Gastrocnemius medialis (tissue), 3 donors: ENCODE measurements around the gene BNIP2.

GRCh38 chr15:58604069-58605281, 145.0 kb downstream of the ADAM10 start:
- PRO-cap = no peak
- RAMPAGE, long total RNA, 3 experiments = no peak in any of the 3 experiments

DNA sequence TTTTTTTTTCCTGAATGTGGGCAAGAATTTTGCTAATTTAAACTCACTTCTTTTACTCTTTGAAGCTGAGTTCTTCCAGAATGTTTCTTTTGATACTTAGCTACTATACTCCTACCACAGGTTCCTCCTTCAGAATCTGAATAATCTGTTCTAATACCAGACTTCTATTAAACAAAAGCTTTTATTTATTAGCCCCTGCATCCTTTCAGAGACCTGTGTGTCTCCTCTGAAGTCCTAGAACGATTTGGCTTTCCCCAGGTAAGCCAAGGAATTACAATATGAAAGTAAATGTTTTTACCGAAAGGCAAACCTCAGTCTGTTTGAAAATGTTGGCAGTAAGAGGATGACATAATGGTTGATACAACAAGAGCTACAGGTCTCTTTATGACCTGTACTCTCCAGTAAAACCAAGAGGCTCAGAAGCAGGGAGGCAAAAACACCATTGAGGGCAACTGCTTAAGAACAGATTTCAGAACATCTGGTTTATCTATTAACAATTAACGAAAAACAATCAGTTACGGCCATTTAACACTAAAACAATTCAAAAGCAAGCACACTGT, 107.9 kb downstream of the ADAM10 start:
- PRO-cap = no peak
- RAMPAGE, long total RNA, 3 experiments = no peak in any of the 3 experiments

- PRO-cap = no peak
- RAMPAGE, long total RNA, 3 experiments = no peak in any of the 3 experiments
Observed at GRCh38 chr15:58772217-58772357, 985 bp downstream of the MINDY2 start.

- PRO-cap = no peak
- RAMPAGE, long total RNA, 3 experiments = no peak in any of the 3 experiments
Observed at GRCh38 chr15:58833404-58834307, 62.6 kb downstream of the MINDY2 start.

- PRO-cap = no peak
- RAMPAGE, long total RNA, 3 experiments = no peak in any of the 3 experiments
Observed at GRCh38 chr15:58913120-58913875, 20.2 kb downstream of the SLTM start.

- PRO-cap = no peak
- RAMPAGE, long total RNA, 3 experiments = no peak in any of the 3 experiments
Observed at GRCh38 chr15:59158557-59159230, 47.9 kb upstream of the LDHAL6B start.

DNA sequence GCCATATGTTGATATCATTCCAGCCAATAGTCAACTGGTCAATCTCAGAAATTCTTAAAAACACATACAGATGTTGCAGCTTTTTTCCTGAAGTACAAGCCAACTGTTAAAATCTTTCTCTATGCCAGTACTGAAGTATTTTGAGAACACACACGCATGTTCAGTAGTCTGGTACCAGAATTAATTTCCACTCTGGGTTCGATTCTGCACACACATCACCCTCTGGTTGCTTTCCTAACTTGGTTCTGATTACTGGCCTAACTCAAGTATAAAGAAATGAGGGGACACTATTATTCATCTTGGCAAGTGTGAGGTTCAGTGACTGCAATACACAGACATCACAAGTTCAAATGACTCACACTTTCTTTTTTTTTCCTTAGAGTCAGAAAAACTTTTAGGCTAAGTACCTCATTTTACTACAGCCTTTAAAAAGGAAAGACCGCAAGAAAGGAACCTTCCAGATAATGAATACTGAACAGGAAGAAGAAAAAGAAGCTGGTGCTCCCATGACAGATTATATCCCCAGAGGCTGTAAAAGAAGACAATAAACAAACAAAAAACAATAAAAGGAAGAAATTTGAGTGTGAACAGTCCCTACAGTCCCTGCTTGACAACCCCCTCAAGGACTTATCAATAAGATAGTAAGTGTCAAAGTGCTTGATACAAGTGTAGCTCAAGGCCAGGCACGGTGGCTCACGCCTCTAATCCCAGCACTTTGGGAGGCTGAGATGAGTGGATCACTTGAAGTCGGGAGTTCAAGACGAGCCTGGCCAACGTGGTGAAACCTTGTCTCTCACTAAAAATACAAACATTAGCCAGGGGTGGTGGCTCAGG, 37.2 kb upstream of the LDHAL6B start:
- PRO-cap = no peak
- RAMPAGE, long total RNA, 3 experiments = no peak in any of the 3 experiments

DNA sequence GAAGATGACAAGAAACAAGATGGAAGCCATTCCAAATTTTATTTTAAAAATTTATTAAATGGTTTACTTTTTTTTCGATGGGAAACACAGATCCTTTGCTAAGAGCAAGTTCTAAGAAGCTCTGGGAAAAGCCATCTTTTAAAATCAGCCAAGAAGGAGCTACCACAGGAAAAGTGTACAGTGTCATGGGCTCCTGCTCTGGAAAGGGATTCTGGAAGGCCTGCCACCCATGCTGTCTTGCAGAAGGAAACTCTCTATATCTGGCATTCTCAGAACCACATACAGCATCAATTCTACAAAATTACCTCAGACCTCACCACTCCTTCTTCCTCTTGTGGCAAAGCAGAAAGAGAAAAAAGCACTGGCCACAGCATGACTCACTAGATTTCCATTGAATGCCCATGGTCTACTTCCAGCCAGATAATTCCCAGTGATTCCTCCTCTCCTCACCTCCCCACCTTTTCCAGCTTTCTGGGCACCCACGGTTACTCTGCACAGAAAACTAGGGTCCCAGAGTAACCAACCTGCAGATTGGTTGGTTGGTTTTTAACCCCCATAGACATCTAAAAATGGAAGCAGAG, 67.4 kb downstream of the LDHAL6B start:
- PRO-cap = no peak
- RAMPAGE, long total RNA, 3 experiments = no peak in any of the 3 experiments

- PRO-cap = no peak
- RAMPAGE, long total RNA, 3 experiments = no peak in any of the 3 experiments
Observed at GRCh38 chr15:59290811-59291538, 81.7 kb downstream of the MYO1E start.

GRCh38 chr15:59295350-59295844, 77.3 kb downstream of the MYO1E start:
- PRO-cap = no peak
- RAMPAGE, long total RNA, 3 experiments = no peak in any of the 3 experiments

- PRO-cap = no peak
- RAMPAGE, long total RNA, 3 experiments = no peak in any of the 3 experiments
Observed at GRCh38 chr15:59349550-59350584, 22.8 kb downstream of the MYO1E start.

DNA sequence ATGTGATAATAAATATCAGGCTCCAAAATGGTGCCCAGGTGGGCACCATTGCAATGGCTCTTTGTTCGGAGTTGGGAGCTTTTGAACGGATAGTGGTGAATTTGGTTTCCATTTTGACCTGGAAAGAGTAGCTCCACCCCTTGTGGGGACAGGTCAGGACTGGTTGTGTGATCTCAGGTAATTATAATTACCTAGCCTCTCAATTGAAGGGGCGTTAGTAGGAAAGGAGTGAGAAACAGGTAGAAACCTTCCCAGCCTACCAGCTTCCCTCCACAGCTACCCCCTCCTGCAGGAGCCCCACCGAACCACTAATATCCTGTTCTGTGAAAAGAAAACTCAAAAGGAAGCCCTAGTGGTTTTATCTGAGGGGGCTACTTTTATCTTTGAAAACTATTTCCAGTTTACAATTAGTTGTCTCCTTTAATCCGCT, 18.1 kb downstream of the MYO1E start:
- PRO-cap = no peak
- RAMPAGE, long total RNA, 3 experiments = no peak in any of the 3 experiments

DNA sequence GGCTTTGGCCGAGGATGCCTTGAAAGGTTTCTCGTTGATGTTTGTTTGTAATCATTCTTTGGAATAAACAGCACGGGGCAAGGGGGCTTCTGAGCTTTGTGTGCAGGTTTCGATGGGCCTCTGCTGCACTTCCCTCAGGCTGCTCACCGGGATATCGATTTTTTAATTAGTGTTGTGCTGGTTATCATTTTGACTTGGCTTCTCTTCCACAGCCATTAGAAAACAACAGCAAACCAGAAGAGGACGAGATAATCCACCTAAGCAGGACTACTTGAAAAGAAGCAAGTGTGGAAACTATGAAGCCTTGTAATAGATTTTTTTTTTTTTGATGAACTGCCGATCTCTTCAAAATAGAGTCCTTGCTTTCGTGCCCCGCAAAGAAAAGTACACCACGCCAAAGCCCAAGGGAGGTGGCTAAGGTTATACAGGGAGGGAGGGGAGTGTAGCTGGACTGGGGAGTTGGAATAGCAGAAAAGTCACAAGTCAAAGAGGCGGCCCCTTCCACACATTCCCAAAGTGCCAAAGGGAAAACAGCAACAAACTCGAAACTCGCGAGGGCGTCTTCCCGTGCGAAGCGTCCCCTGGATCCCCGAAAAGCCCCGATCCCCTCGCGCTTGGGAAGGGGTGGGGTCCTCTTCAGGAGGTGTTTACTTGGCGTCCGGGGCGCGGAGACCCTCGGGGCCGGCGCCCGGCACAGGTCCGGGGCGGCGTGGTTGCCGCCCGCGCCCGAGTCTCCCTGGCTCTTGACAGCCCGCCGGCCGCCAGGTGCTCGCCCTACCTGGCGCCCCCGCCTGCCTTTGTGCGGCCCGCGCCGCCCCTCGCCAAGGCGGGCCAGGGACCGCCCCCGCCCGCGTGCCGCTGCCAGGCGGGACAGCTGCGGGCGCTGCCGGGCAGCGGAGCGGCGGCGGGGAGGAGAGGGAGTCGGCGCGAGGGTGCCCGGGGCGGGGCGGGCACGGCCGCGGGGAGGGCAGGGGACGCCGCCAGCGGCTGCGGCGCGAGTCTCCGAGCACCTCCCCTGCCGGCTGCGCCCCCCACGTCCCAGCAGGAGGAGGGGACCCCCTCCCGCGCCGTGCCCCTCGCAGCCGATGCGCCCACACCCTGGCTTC, 1.2 kb downstream of the MYO1E start:
- PRO-cap = unidirectional peak, plus-strand start at position 508 of the sequence; bidirectional peak, plus-strand start at position 919 of the sequence, minus-strand start at position 799 of the sequence
- RAMPAGE, long total RNA, 3 experiments = no peak in any of the 3 experiments

- PRO-cap = no peak
- RAMPAGE, long total RNA, 3 experiments = no peak in any of the 3 experiments
Observed at GRCh38 chr15:59410388-59410756, 27.6 kb upstream of the FAM81A start.

- PRO-cap = no peak
- RAMPAGE, long total RNA, 3 experiments = no peak in any of the 3 experiments
Observed at GRCh38 chr15:59438911-59439163, 851 bp downstream of the FAM81A start.

DNA sequence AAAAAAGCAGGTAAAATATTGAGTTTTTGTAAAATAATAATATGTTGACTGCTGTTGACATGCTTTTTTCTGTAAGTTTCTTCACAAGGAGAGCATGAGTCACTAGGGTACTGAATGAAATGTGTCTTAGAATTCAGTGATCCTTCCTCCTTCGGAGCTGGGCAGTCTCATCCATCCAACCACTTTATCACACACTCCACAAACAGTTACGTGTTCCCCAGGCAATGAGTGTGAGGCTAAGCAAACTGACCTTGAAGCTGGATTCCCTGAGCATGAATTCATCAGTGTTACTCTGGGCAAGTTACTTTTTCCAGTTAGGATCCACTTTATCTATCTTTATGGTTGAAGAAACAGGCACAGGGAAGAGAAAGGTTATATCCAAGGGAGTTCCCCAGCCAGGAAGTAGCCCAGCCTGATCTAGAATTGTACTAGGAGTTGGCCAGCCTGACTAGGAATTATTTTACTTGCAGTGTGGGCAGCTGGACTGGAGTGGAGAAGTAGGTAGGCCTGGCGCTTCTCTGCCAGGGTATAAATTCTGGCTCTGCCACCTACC, 17.1 kb upstream of the GCNT3 start:
- PRO-cap = no peak
- RAMPAGE, long total RNA, 3 experiments = no peak in any of the 3 experiments

DNA sequence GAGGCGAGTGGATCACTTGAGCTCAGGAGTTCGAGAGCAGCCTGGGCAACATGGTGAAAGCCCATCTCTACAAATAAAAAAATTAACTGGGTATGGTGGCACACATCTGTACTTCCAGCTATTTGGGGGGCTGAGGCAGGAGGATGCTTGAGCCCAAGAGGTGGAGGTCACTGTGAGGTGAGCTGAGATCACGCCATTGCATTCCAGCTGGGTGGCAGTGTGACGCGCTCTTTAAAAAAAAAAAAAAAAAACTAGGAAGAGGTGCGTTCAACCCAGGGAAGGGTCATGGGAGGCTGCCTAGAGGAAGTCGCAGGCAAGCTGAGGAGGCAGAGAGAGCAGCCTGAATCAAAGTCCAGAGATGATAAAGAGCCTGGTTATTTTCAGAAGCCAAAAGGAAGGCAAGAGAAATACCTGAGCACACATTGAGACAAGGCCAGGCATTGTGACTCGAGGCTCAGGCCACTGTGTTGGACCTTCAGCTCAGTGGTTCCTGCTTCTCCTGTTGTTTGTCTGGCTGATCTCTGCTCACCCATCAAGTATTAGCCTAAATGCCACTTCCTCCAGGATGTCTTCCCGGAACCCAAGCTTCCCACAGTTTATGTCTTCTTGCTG, 16.2 kb upstream of the GCNT3 start:
- PRO-cap = no peak
- RAMPAGE, long total RNA, 3 experiments = no peak in any of the 3 experiments

DNA sequence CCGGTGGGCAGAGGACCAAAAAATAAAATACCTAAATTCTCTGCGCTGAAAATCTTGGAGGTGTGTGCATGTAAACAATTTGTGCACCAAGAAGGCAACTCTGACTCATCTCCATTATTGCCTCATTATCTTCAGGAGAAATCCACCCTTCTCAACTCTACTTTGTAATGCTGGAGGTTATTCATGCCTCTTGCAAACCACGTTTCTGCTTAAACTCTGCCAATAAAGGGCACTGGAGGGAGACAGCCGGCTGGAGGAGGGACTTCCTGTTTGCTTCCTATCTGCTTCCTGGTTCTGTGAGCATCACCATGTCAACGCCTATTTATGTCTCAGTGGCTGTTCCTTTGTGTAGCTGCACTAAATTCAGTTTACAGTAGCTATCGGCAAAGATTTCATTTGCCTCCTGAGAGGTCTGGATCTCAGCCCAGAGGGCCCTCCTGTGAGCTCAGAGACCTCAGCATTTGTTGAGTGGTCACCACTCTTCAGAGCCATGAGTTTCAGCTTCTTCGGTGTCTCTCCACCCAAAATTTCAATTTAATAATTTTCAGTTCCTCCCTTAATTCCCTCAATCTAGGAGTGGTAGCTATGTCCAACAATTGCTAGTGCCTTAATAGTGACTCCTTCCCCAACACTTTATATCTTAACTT, 3.5 kb downstream of the GCNT3 start:
- PRO-cap = no peak
- RAMPAGE, long total RNA, 3 experiments = no peak in any of the 3 experiments

- PRO-cap = unidirectional peak, plus-strand start at chr15:59688512; bidirectional peak, plus-strand start at chr15:59688751, minus-strand start at chr15:59688750
- RAMPAGE, long total RNA, 3 experiments = no peak in any of the 3 experiments
Observed at GRCh38 chr15:59688320-59689212, 554 bp downstream of the BNIP2 start.

GRCh38 chr15:59689213-59689712, at the start of gene BNIP2:
Gene BNIP2, minus strand, starts transcription at chr15:59689320.
- PRO-cap = bidirectional peak, plus-strand start at chr15:59689456, minus-strand start at chr15:59689320
- RAMPAGE, long total RNA, 3 experiments = start-site peak on the minus strand in 3 of 3 experiments, at chr15:59689279-59689336 at its widest, 1,284 to 1,921 reads per replicate